ENCODE data around the gene ZBED5.

- RRBS, result no CpG with 5 or more reads among the region's 1 CpG
Measured at GRCh38 chr11:9581187-9581821, 7.8 kb downstream of the WEE1 start.

GRCh38 chr11:9613841-9614701 lies 40.6 kb downstream of the WEE1 start:
- RRBS, result under 1% methylated on average over 23 of the region's 54 CpGs

- RRBS, result no CpG with 5 or more reads among the region's 3 CpGs
Measured at GRCh38 chr11:9615029-9615468, 41.6 kb downstream of the WEE1 start.

- RRBS, result no CpG with 5 or more reads among the region's 3 CpGs
Measured at GRCh38 chr11:9692679-9693401, 29.0 kb downstream of the SWAP70 start.

DNA sequence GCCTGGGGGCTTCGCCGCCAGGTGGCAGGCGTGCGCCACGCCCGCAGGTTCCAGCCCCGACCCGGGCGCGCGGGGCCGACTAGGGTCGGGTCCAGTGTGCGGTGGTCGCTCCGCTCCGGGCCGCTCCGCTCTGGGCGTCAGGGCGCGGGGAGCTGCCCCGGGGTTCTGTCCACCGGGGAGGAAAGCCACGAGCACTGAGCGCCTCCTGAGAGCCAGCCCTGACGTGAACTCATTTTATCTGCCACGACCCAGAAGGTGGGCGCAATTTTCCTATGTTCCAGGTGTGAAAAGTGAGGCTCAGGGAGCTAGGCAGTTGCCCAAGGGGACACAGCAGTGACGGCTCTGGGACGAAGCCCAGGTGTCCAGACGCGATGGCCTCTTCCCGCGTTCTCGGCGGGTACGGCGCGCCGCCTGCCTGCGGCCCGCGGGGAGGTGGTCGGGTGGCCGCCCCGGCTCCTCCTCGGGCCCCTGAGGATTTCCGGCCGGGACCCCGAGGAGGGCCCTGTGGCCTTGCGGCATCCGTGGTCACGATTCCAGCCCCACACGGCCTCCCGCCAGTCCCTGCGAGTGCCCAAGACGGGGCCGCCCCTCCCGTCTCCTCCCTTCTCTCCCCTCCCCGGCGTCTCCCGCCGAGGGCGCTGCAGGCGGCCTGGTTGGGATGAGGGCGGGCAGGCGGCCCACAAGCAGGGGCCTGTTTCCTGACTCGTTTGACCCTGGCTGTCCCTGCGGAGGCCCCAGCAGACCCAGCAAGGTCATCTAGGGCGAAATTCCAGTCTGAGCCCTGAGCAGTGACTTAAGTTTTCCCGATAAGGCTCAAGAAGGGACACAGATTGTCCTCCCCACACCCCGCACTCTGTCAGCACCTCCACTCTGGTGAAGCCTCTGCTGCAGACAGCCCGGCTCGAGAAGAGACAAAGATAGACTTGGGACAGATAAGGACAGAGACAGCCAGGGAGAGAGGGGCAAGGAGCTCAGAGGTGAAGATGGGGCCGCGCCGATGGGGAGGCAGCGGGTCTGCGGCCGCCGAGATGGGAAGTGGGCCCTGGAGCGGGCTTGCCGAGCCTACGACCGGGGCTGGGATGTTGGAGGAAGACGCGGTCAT lies 94.7 kb downstream of the SWAP70 start:
- RRBS, result 1% methylated on average over 16 of the region's 88 CpGs

- RRBS, result no CpG with 5 or more reads among the region's 13 CpGs
Measured at GRCh38 chr11:9892543-9892971, 228.7 kb downstream of the SWAP70 start.

DNA sequence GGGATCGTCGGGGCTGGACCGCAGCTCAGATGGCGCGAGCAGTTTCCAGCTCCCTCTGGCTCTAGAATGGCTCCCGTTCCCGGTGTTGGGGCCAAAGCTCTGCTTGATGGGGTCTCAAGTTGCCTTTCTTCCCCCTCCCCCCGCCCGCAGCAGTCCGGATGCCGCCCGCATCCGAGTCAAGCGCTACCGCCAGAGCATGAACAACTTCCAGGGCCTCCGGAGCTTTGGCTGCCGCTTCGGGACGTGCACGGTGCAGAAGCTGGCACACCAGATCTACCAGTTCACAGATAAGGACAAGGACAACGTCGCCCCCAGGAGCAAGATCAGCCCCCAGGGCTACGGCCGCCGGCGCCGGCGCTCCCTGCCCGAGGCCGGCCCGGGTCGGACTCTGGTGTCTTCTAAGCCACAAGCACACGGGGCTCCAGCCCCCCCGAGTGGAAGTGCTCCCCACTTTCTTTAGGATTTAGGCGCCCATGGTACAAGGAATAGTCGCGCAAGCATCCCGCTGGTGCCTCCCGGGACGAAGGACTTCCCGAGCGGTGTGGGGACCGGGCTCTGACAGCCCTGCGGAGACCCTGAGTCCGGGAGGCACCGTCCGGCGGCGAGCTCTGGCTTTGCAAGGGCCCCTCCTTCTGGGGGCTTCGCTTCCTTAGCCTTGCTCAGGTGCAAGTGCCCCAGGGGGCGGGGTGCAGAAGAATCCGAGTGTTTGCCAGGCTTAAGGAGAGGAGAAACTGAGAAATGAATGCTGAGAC lies 1.5 kb downstream of the ADM start:
- RRBS, result 1% methylated on average over 14 of the region's 52 CpGs

DNA sequence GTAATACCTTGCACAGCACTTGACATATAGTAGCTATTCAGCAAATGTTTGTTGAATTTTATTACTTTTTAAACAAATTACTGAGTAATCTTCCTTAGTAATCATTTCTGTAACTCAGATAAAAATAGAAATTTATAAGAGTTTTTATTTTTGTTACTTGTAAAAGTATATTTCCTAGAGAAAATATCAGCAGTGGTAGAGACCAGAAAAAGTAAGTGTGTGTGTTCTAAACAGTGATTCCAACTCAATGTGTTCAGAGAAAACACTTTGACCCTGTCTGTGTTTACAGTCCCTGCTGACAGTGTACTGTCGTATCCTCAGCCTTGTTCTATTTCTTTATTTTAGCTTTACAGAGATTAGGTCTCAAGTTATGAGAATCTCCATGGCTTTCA lies 10.3 kb downstream of the LYVE1 start:
- RRBS, result no CpG with 5 or more reads among the region's 1 CpG

DNA sequence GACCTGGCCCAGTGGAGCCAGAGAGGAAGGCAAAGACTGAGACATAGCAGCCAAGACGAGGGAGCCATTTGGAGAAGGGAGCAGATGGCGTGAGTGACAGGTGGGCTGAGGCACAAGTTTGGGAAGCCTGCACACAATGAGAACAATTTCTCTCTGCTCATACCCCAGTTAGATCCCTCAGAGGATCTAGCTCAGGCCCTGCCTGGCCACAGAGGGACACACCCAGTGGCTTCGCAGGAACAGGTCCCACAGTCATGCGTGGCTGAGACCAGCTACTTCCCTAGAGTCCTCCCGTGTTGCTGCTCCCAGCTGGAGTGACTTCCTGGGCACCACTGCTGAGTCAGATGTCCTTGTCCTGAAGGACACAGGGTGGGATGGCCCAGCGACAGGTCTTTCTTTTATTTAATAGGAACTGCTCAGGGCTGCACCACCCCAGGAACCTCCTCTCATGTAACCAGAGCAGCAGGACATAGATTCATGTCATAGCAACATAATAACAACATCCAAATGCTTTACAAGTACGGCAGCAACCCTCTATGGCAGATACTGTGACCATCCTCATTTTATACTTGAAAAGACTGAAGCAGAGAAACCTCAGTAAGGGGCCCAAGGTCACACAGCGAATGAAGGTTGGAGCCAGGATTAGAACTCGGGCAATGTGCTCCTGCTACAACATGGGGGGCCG lies 33.5 kb upstream of the LYVE1 start:
- RRBS, result no CpG with 5 or more reads among the region's 10 CpGs

- RRBS, result no CpG with 5 or more reads among the region's 12 CpGs
Measured at GRCh38 chr11:10604091-10604867, 35.8 kb upstream of the LYVE1 start.

GRCh38 chr11:10624015-10624783 lies 55.7 kb upstream of the LYVE1 start:
- RRBS, result no CpG with 5 or more reads among the region's 9 CpGs

DNA sequence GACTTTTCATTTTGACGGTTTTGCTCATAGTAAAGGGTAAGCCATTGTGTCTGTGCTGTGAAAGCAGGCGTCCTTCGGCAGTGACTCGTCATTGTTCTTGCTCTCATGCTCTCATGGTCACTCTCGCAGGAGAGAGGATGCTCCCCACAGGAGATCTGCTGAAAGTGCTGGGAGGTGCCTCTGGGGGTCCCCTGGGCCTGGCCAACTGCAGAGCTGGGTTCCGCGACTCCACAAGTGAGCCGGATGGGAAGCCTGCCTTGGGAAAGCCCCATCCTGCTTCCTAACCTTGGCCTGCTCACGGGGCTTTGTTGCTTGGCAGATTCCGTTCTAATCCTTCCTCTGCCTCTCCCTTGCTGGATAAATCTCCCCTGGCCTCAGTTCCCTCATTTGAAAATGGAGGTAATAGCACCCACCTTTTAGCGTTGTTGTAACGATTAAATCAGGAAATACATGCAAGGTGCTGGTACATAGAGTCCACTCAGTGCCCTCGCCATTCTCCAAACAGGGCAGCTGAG lies 35.5 kb downstream of the IRAG1 start:
- RRBS, result no CpG with 5 or more reads among the region's 13 CpGs

DNA sequence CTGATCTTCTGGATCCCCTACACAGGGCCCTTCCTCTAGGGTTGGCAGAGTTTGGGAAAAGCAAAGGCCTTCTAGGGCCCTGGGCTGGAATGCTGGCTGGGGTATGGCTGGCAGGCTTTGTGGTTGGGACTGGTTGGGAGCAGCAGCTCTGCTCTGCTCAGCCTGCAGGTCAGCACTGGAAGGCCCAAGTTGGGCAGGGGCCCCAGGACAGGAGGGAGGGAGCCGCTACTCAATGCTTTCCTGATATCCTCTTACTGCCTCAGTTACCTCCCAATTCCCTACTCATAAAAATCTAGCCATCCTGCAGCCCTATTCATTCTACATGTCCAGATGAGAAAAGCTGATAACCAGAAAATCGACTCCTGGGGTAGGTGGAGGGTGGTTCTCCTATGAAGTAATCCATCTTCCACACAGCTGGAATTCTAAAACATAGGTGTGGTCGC lies 26.3 kb downstream of the IRAG1 start:
- RRBS, result no CpG with 5 or more reads among the region's 3 CpGs

- RRBS, result no CpG with 5 or more reads among the region's 15 CpGs
Measured at GRCh38 chr11:10674942-10675894, 18.3 kb downstream of the IRAG1 start.

DNA sequence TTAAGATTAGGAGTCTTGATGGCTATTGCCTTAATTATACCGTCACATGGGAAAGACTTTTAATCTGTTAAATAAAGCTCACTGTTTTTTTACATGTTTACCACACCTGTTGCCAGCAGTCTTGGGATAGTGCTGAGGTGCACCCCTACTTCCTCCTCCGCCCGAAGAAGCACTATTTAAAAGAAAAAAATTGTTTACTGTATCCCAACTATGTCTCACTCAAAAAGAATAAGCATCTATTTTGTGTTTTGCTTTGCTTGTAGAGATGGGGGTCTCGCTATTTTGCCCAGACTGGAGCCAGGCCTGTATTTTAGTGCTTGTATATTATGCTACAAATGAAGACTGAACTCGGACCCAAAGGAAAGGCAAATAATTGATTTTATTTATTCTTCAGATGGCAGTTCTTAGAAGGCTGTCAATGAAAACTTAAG lies 2.0 kb downstream of the EIF4G2 start:
- RRBS, result no CpG with 5 or more reads among the region's 5 CpGs

DNA sequence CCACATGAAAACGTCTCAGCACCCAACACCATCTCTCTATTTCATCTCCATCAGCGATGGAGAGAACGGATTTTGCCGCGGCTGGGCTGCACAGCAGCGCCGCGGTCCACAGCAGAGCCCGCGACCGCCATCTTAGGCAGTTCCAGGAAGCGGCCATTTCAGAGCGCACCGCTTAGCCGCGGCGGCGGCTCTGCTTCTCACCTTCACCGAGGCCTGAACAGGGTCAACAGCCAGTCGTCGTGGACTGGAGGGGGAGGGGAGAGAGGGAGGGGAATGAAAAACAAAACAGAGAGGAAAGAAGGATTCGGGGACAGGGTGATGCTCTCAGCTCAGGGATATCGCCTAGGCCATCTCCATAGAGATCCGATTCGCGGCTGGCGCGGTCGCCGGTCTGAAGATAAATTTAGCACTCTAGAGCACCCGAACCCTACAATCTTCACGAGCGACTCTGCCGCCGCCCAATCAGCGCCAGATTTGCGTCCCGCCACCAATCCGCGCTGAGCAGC lies at the start of gene ZBED5:
TSS of gene ZBED5 (minus strand) at position 393 of the 506 bp plus-strand sequence.
- RRBS, result no CpG with 5 or more reads among the region's 40 CpGs

- RRBS, result no CpG with 5 or more reads among the region's 7 CpGs
Measured at GRCh38 chr11:10908747-10909077, 50.9 kb upstream of the ZBED5 start.

DNA sequence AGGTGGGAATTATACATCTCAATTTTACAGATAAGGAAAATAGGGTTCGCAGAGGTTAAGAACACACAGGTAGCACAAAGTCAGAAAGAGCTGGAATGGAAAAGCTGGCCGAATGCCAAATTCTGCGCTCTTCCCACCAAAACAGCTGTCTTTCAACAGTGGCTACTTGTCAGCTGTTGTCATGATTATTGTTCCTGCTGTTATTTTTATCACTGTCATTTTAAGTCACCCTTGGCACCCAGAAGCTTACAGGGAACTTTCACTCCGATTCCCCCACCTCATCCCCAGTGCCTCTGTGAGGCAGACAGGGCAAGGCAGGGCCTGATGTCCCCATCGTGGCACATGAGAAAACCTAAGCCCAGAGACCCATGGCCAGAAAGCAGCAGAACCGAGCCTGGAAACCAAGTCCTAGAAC lies 74.5 kb upstream of the CSNK2A3 start:
- RRBS, result no CpG with 5 or more reads among the region's 6 CpGs

DNA sequence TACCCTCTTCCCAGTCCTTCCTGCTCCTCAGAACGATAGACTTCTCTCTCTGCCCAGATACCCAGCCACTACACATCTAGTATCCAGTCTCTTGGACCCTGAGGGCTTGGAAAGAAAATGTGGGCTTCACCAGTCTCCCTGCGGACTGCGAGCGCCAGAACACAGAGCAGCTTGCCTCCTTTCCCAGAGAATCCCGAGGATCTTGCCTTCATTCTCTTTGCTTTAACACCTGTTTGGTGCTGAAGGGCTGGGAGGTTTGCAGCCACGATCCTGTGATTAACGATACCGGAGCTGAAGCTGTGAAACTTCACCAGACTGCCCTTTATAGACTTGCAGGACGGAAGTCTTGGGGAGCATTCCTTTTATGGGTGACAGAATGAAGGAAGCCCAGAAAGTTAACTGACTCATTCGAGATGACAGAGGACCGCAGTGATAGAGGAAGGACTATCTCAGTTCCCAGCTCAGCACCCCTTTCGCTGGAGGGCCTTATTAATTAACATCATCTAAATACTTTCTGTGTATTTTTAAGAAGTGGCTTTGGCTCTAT lies 31.1 kb upstream of the USP47 start:
- RRBS, result no CpG with 5 or more reads among the region's 12 CpGs

- RRBS, result no CpG with 5 or more reads among the region's 3 CpGs
Measured at GRCh38 chr11:11909758-11910597, 68.2 kb downstream of the USP47 start.

Data from GM12891 (cell line).